ENCODE measurements around the genes SERPINI2 and LRRC34.

DNA sequence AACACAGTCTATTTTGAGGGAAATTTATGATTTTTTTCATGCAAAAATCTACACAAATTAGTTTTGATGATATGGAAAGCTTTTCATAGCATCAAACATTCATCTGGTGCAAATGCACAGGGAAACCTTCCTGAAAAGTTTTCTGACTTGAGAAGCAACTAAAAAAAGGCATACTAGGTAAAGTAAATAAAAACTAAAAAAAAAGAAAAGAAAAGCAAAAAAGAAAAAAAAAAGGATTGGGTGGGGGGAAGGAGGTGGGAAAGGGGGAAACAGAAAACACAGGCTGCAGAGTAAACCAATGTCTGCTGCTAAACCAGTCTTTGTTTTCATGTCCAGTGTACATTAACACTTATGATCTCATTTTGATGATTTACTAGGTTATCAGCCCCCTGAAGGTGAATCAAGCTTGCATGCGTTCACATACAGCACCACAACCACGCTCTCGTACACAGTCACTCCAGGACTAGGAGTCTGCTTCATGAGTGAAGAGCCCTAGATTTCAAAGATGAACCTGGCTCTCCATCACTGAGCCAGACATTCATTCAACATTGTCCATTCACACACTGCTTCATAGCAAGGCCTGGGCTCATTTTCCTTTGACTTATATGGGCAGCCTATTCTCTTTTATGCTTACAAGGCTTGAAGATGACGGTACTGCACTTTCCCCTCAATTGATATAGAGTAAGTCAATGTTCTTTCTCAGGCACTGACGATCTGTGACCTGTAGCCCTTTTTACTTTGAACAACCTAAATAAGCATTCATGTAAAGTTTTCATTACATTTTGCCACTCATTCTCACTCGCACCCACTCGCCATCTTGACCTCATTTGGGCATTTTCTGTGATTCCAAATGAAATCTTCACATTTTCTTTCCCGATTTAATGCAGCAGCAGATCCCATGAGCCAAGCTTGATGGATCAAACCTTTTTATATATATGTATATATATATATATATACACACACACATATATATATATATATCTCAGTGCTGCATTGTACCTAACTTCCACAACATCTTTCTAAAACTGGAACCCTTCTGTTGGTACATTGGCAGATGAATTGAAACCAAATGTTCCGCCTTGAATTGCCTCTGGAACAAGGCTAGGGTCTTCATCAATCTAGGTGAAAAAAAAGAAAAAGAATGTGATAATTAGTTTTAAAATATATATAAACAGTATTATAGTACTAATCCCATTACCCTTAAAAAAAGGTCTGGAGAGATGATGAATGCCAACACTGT, 51.9 kb upstream of the TRIM59 start:
- RAMPAGE, long total RNA = no peak
- RRBS, 2 experiments = no CpG with 5 or more reads among the region's 9 CpGs
CAGE:
- cytosol, long polyA minus RNA = start-site peak on the minus strand centred at position 227 of the sequence, 33 bp wide, 45 reads; start-site peak on the minus strand centred at position 930 of the sequence, 8 bp wide, 20 reads
- cytosol, long polyA plus RNA = no peak
- long polyA plus RNA = no peak
- nucleolus, long total RNA = no peak
- nucleus, long polyA plus RNA = no peak
- nucleus, long total RNA = no peak

- RAMPAGE, long total RNA = no peak
- RRBS, 2 experiments = no CpG with 5 or more reads among the region's 1 CpG
CAGE:
- cytosol, long polyA minus RNA = no peak
- cytosol, long polyA plus RNA = no peak
- long polyA plus RNA = no peak
- nucleolus, long total RNA = no peak
- nucleus, long polyA plus RNA = no peak
- nucleus, long total RNA = no peak
These were observed 36.0 kb upstream of the KPNA4 start for GRCh38 chr3:160601303-160601748.

DNA sequence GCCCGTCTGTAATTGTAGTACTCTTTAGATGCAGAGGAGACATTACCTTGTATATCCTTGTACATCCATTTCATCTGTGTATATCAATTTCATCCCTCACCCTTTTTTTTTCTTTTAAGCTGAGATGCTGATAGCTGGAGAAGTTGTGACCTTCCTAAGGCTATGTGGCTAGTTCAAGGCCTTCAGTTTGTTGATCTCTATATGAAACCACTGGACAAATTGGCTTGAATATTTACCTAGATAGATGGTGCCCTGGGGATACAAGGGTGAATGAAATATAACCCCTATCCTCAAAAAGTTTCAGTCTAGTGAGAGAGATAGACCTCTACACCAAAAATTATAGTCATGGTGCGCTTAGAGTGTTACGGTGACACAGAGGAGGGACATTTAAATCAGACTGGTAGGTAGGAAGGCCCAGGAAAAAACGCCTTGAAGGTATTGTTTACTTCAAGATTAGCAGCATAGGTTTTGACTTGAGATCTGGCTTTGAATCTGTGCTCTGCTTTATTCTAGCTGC, 3.3 kb downstream of the PPM1L start:
- RAMPAGE, long total RNA = no peak
- RRBS, 2 experiments = no CpG with 5 or more reads among the region's 4 CpGs
CAGE:
- cytosol, long polyA minus RNA = no peak
- cytosol, long polyA plus RNA = no peak
- long polyA plus RNA = no peak
- nucleolus, long total RNA = no peak
- nucleus, long polyA plus RNA = no peak
- nucleus, long total RNA = no peak

DNA sequence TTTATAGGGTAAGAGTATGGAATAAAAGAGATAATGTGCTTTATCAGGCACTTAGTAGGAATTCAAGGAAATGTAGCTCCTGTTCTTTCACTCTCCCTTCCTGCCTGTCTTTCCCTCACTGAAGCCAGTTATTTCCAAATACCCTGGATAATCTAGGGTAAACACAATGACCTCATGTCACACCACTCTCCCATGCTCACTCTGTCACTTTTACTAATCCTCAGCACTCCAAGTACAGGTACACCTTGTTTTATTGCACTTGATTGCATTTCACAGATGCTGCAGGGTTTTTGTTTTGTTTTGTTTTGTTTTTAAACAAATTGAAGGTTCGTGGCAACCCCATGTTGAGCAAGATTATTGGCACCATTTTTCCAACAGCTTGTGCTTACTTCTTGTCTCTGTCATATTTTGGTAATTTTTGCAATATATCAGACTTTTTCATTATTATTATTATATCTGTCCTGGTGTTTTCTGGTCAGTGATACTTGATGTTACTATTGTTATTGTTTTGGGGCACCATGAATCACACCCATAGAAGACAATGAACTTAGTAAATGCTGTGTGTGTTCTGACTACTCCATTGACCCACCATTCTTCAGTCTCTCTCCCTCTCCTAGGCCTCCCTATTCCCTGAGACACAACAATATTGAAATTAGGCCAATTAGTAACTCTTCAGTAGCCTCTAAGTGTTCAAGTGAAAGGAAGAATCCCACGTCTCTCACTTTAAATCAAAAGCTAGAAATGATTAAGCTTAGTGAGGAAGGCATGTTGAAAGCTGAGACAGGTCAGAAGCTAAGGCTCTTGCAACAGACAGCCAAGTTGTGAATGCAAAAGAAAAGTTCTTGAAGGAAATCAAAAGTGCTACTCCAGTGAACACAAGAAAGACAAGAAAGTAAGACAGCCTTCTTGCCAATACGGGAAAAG, 41.0 kb downstream of the PPM1L start:
- RAMPAGE, long total RNA = no peak
- RRBS, 2 experiments = no CpG with 5 or more reads among the region's 3 CpGs
CAGE:
- cytosol, long polyA minus RNA = no peak
- cytosol, long polyA plus RNA = no peak
- long polyA plus RNA = no peak
- nucleolus, long total RNA = no peak
- nucleus, long polyA plus RNA = no peak
- nucleus, long total RNA = no peak

DNA sequence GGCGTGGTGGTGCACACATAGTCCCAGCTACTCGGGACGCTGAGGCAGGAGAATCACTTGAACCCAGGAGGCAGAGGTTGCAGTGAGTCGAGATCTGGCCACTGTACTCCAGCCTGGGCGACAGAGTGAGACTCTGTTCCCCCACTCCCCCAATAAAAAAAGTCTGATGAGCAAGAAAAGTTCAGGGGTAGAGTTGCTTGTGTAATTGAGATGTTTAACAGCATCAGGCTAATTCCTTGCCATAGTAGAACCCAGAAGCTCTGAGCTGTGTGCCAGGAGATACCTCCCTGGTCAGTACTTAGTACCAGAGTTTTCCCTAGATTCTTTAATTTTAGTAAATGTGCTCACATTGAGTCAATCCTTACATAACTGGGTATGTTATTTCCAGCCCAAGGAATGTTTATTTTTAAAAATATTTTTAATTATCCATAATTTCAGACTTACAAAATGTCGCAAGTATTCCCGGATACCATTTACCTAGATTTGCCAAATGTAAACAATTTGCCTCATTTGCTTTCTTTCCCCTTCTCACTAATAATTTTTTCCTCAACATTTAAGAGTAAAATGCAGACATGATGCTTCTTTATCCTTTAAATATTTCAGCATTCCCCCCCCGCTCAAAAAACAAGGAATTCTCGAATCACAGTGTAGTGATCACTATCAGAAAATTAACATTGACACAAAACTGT, 32.0 kb downstream of the NMD3 start:
- RAMPAGE, long total RNA = no peak
- RRBS, 2 experiments = no CpG with 5 or more reads among the region's 9 CpGs
CAGE:
- cytosol, long polyA minus RNA = no peak
- cytosol, long polyA plus RNA = no peak
- long polyA plus RNA = no peak
- nucleolus, long total RNA = no peak
- nucleus, long polyA plus RNA = no peak
- nucleus, long total RNA = no peak

- RAMPAGE, long total RNA = no peak
- RRBS, 2 experiments = no CpG with 5 or more reads among the region's 3 CpGs
CAGE:
- cytosol, long polyA minus RNA = no peak
- cytosol, long polyA plus RNA = no peak
- long polyA plus RNA = no peak
- nucleolus, long total RNA = no peak
- nucleus, long polyA plus RNA = no peak
- nucleus, long total RNA = no peak
These were observed 47.5 kb downstream of the SLITRK3 start for GRCh38 chr3:165148687-165149004.

GRCh38 chr3:165192405-165193261, 3.6 kb downstream of the SLITRK3 start:
- RAMPAGE, long total RNA = no peak
- RRBS, 2 experiments = no CpG with 5 or more reads among the region's 16 CpGs
CAGE:
- cytosol, long polyA minus RNA = no peak
- cytosol, long polyA plus RNA = no peak
- long polyA plus RNA = no peak
- nucleolus, long total RNA = no peak
- nucleus, long polyA plus RNA = no peak
- nucleus, long total RNA = no peak

DNA sequence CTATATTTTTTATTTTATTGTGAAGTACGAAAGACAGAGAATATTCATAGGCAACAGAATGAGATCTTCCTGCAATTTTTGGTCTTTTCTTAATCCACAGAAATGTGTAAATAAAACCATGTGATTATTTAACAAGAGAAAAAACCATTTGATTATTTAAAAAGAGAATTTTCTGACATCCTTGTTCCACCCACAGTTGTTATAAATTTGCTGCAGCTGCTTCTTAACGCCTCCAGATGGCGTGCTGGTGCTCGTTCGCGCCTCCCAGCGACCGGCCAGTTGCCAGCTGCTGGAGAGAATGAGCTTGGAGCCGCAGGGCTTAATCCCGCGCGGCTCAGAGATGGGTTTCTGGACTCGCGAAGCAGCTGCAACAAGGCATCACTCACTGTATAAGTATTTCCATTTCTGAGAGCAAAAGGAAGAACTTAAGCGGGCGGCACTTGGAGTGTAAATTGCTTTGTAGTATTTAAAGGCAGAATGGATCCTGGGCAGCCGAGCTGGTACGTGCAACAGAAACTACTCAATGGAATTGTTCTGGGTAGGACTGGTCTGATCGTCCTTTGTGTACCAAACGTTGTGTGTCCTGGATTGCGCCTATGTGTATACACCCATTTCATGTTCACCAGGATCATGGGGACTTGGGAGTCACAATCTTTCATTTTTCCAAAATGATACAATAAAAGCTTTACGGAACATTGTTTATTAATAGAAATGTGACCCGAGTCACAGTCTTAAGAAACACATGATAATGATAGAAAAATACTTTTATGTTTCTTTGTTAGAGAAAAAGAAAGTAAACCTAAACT, 10.7 kb upstream of the SLITRK3 start:
- RAMPAGE, long total RNA = no peak
- RRBS, 2 experiments = no CpG with 5 or more reads among the region's 23 CpGs
CAGE:
- cytosol, long polyA minus RNA = no peak
- cytosol, long polyA plus RNA = no peak
- long polyA plus RNA = no peak
- nucleolus, long total RNA = no peak
- nucleus, long polyA plus RNA = no peak
- nucleus, long total RNA = no peak

DNA sequence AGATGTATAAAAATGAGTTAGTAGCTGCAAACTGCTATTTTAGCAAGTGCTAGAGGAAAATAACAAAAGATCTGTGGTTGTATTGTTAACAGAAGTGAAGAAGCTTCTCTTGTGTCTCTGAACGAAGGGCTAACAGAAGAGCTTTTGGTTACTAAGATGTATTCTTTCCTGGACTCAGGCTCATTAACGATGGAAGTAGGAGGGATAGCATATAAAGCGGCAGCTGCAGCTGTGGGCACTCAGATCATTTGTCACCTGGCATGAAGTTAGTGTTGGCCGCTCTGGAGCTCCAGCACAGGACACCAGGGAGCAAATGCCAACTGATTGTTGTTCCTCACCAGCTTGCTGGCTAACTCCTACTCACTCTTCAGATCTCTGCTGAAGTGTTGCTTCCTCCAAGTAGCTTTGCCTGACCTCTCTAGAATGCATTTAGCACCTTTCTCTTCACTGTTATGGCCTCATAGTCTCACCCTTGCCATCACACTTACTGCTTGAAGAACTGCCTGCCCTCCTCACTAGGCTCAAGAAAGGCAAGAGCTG, 15.6 kb upstream of the SLITRK3 start:
- RAMPAGE, long total RNA = no peak
- RRBS, 2 experiments = no CpG with 5 or more reads among the region's 4 CpGs
CAGE:
- cytosol, long polyA minus RNA = no peak
- cytosol, long polyA plus RNA = no peak
- long polyA plus RNA = no peak
- nucleolus, long total RNA = no peak
- nucleus, long polyA plus RNA = no peak
- nucleus, long total RNA = no peak

DNA sequence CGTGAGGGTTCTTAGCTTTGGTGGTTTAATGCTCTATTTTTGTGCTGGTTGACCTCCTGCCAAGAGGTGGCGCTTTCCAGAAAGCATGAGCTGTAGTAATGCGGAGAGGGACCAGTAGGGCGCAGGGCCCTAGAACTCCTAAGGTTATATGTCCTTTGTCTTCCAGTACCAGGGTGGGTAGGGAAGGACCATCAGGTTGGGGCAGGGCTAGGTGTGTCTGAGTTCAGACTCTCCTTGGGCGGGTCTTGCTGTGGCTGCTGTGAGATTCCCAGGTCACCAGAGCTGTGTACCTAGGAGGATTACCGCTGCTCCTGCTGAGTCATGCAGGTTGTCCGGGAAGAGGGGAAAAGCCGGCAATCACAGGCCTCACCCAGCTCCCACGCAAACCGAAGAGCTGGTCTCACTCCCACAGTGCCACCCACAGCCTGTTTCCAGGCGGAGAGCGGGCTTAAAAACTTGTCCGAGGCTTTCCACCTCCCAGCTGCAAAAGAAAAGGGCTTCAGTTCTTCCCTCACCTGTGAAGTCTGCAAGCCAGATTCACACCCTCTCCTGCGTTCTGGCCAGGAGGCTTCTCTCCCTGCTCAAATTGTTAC, 37.5 kb upstream of the BCHE start:
- RAMPAGE, long total RNA = no peak
- RRBS, 2 experiments = no CpG with 5 or more reads among the region's 14 CpGs
CAGE:
- cytosol, long polyA minus RNA = no peak
- cytosol, long polyA plus RNA = no peak
- long polyA plus RNA = no peak
- nucleolus, long total RNA = no peak
- nucleus, long polyA plus RNA = no peak
- nucleus, long total RNA = no peak

GRCh38 chr3:165918562-165918914, 81.3 kb upstream of the BCHE start:
- RAMPAGE, long total RNA = no peak
- RRBS, 2 experiments = 53 to 60% methylated on average over 3 of the region's 28 CpGs
CAGE:
- cytosol, long polyA minus RNA = no peak
- cytosol, long polyA plus RNA = no peak
- long polyA plus RNA = no peak
- nucleolus, long total RNA = no peak
- nucleus, long polyA plus RNA = no peak
- nucleus, long total RNA = no peak

DNA sequence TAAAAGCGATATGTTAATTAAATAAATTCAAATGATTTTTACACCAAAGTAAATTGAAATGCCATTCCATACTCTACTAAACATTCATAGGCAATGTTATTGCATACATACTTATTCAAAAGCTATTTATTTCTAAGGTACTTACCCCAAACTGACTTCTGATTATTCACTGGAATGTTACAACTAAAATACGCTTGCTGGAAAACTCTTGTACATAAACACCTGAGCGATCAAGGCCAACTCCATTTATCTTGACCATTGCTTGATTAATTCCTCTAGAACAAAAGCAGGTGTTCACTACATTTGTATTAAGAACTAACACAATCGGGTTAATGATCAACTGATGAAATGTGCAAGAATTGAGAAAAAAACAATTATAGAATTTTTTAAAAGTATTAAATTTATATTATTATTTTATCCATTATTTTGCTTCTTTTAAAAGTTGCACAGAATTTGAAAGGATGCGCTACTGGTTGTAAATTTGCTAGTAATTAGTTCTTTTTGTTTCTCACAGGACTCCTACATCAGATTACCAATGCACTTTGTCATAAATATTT, at the start of gene SERPINI2:
Gene SERPINI2, minus strand, starts transcription at position 185 of the 557 bp plus-strand sequence.
- RAMPAGE, long total RNA = no peak
- RRBS, 2 experiments = no CpG with 5 or more reads among the region's 5 CpGs
CAGE:
- cytosol, long polyA minus RNA = no peak
- cytosol, long polyA plus RNA = no peak
- long polyA plus RNA = no peak
- nucleolus, long total RNA = no peak
- nucleus, long polyA plus RNA = no peak
- nucleus, long total RNA = no peak

DNA sequence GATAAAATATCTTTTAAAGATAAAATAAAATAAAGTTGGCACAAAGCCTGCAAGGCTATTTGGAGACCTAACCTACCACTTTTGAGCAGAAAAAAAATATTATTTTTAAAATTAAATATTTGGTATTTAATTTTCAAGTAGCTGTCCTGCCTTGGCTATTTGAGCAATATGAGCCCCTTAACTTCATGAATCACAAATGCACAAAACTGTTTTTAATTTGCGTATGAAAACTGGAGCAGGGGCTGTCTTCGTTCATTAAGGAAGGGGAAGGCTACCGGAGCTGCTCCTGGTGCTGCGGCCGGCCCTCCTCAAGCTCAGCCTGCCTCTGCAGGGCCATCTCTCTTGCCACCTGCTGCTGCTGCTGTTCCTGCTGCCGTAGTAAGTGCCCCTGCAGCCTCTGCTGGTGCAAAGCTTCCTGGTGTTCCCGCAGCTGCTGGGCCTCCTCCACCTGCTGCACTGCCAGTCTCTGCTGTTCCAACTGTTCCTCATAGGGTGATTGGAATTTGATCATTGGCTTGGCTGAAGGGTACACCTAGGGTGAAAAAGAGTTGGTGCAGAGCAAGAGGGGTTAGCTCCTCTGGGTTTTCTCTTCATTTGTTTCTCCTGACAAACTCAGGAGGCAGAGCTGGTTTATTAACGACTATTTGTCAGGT, 66.1 kb downstream of the GOLIM4 start:
- RAMPAGE, long total RNA = no peak
- RRBS, 2 experiments = no CpG with 5 or more reads among the region's 8 CpGs
CAGE:
- cytosol, long polyA minus RNA = no peak
- cytosol, long polyA plus RNA = no peak
- long polyA plus RNA = no peak
- nucleolus, long total RNA = no peak
- nucleus, long polyA plus RNA = no peak
- nucleus, long total RNA = no peak

GRCh38 chr3:169143563-169143899, 520.0 kb downstream of the MECOM start:
- RAMPAGE, long total RNA = no peak
- RRBS, 2 experiments = no CpG with 5 or more reads among the region's 2 CpGs
CAGE:
- cytosol, long polyA minus RNA = no peak
- cytosol, long polyA plus RNA = no peak
- long polyA plus RNA = no peak
- nucleolus, long total RNA = no peak
- nucleus, long polyA plus RNA = no peak
- nucleus, long total RNA = no peak

GRCh38 chr3:169232810-169233353, 430.6 kb downstream of the MECOM start:
- RAMPAGE, long total RNA = no peak
- RRBS, 2 experiments = no CpG with 5 or more reads among the region's 4 CpGs
CAGE:
- cytosol, long polyA minus RNA = no peak
- cytosol, long polyA plus RNA = no peak
- long polyA plus RNA = no peak
- nucleolus, long total RNA = no peak
- nucleus, long polyA plus RNA = no peak
- nucleus, long total RNA = no peak

- RAMPAGE, long total RNA = no peak
- RRBS, 2 experiments = no CpG with 5 or more reads among the region's 4 CpGs
CAGE:
- cytosol, long polyA minus RNA = no peak
- cytosol, long polyA plus RNA = no peak
- long polyA plus RNA = no peak
- nucleolus, long total RNA = no peak
- nucleus, long polyA plus RNA = no peak
- nucleus, long total RNA = no peak
These were observed 396.5 kb downstream of the MECOM start for GRCh38 chr3:169266983-169267435.

DNA sequence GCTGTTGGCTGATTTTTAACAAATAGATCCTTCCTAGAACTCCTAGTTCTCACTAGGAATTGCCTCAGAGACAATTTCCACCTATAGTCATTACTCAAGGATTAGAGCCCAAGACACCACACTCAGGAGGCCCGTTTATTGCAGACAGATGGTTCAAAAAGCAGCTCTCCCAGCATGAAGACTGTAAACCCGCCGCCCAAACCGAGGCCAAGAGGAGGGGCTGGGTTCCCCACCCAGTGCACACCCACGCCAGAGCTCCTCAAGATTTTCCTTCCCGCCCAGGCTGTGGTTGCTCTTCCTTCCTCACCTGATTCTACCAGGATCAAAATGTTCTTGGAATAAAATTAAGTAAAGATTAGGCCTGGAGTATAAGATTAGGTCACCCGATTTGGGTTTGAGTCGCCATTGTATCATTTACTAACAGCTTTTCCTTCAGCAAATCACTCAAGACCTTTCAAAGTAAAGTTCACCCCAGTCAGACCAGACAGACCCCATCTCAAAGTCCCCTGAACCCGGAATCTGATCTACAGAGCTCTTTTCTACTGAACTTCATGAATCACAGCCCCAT, 364.3 kb downstream of the MECOM start:
- RAMPAGE, long total RNA = no peak
- RRBS, 2 experiments = no CpG with 5 or more reads among the region's 9 CpGs
CAGE:
- cytosol, long polyA minus RNA = no peak
- cytosol, long polyA plus RNA = no peak
- long polyA plus RNA = no peak
- nucleolus, long total RNA = no peak
- nucleus, long polyA plus RNA = no peak
- nucleus, long total RNA = no peak

DNA sequence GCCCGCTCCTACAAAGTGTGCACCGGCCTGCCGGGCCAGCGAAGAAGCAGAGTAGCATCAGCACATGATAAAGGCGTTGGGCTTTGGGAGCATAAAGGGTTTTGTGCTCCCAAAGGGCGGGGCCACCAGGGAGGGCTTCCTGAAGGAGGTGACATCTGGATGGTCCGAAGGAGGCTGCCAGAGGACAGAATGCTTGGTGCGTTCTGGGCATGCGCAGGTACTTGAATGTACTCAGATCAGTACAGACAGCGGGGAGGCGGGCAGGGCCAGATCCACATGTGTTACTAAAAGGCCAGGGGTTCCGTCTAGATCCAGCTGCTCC, at the start of gene LRRC34:
Gene LRRC34, minus strand, starts transcription at position 75 of the 322 bp plus-strand sequence.
- RAMPAGE, long total RNA = start-site peak on the minus strand centred at position 67 of the sequence, 17 bp wide, 5 and 9 reads in 2 replicates
- RRBS, 2 experiments = no CpG with 5 or more reads among the region's 12 CpGs
CAGE:
- cytosol, long polyA minus RNA = no peak
- cytosol, long polyA plus RNA = no peak
- long polyA plus RNA = no peak
- nucleolus, long total RNA = no peak
- nucleus, long polyA plus RNA = no peak
- nucleus, long total RNA = no peak

DNA sequence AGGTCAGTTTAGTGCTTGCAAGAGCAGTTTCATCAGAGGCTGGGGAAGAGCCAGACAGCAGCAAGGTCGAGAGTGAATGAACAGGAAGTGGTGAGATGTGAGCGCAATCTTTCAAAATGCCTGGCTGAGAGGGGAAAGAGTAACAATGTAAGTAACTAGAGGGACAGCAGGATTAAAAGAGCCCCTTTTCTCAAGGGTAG, 30.8 kb upstream of the GPR160 start:
- RAMPAGE, long total RNA = no peak
- RRBS, 2 experiments = no CpG with 5 or more reads among the region's 2 CpGs
CAGE:
- cytosol, long polyA minus RNA = no peak
- cytosol, long polyA plus RNA = no peak
- long polyA plus RNA = no peak
- nucleolus, long total RNA = no peak
- nucleus, long polyA plus RNA = no peak
- nucleus, long total RNA = no peak

DNA sequence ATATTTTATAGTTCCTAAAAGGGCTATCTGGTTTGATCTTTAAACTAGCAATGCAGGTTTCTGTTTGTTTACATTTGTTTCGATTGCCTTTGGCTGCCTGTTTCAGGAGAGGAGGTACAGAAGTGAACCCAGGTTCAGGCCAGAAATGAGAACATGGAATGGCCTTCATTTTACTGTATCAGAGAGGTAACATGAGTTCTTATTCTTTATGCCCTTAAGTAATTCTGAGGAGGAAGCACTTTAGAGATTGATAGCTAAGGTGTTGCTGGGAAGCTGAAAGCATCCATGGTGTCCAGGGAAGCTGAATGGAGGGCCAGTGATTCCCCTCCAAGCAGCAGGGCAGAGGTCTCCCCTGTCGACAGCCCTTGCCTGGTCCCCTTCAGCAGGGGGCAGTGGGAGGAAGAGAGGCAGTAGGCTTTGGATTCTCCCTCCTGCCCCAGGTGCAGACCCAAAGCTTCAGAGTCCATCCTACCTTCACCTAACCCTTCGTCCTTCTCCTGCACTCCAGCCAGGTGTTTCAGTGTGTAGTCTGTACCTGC, 9.0 kb downstream of the GPR160 start:
- RAMPAGE, long total RNA = no peak
- RRBS, 2 experiments = no CpG with 5 or more reads among the region's 3 CpGs
CAGE:
- cytosol, long polyA minus RNA = no peak
- cytosol, long polyA plus RNA = no peak
- long polyA plus RNA = no peak
- nucleolus, long total RNA = start-site peak on the plus strand centred at position 171 of the sequence, 6 bp wide, 11 reads
- nucleus, long polyA plus RNA = no peak
- nucleus, long total RNA = no peak